ENCODE results near the genes CLTCL1 and TBX1.

GRCh38 chr22:19109311-19109895, 12.8 kb downstream of the DGCR2 start:
- RAMPAGE, long total RNA: no peak
- RRBS: no CpG with 5 or more reads among the region's 6 CpGs

DNA sequence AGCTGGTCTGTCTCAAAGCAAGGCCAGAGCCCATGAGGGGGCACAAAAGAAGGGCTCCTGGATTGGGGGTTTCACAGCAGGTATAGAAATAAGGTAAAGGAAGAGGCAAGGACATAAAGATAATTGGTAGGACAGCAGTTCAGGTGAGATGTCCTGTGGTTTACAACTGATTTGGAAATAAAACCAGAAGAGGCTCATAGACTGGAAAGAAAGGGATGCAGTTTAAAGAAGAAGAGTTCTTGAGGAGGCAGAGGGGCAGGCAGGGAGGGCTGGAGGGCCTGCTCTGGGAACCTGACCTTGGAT, 31.0 kb upstream of the SLC25A1 start:
- RAMPAGE, long total RNA: no peak

GRCh38 chr22:19287008-19287832, 4.3 kb downstream of the CLTCL1 start:
- RAMPAGE, long total RNA: no peak
- RRBS: no CpG with 5 or more reads among the region's 6 CpGs

GRCh38 chr22:19291567-19291847, at the start of gene CLTCL1:
Gene CLTCL1, minus strand, starts transcription at chr22:19291719.
- RAMPAGE, long total RNA: start-site peak on the minus strand at chr22:19291664-19291741, 42 and 38 reads in 2 replicates
- RRBS: under 1% methylated on average over 13 of the region's 32 CpGs

DNA sequence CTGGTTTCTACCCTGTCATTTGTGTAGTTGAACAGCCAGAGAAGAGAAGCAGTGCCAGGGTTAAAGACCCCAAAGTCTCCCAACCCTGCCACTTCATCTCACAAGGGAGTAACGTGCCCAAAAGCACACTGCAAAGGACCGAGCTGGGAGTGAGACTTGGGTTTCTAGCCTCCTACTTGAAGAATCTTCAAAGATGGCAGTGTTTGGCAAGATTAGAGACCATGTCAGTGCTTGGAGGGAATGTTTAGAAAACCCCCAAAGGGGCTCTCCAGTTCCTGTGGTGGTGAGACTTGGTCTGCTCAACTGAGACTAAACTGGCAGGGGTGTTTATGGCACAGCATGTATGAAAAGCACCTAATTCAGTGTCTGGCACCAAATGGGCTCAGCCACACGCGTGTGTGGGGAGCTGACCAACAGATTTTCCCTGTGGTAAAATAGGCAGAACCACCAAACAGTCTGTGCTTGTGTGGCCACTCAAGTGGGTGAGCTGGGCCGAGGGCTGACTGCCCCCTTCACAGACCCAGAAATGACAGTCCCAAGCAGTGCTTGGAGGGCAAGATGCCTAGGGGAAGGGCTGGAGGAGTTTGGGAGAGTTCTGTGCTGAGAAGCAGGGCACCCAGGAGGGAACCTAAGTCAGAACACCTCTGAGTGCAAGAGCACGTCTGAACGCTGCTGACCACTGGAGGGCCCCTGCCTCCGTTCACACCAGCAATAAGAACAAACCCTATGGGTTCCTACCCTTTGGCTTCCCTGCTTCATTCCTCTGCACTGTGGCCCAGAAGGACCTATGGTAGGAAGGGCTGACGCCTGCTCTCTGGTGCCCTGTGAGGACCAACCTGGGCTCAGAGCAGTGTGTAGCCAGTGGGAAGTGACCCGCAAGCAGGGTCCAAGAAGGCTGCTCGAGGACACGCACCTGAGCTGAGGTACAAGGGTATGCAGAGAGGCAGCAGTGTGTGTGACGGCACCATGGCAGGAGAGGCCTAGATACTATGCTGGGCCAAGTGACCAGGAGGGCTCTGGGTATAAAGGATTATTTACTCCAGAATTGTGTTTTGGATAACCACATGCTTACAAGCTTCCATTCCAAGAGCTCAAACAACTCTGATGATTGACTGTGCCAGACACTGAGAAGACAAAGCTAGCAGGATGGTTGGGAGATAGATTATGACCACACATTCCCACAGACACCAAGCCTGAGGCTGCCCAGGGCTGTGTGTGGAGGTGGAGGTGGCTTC, 68.6 kb upstream of the CLTCL1 start:
- RAMPAGE, long total RNA: no peak
- RRBS: no CpG with 5 or more reads among the region's 13 CpGs

DNA sequence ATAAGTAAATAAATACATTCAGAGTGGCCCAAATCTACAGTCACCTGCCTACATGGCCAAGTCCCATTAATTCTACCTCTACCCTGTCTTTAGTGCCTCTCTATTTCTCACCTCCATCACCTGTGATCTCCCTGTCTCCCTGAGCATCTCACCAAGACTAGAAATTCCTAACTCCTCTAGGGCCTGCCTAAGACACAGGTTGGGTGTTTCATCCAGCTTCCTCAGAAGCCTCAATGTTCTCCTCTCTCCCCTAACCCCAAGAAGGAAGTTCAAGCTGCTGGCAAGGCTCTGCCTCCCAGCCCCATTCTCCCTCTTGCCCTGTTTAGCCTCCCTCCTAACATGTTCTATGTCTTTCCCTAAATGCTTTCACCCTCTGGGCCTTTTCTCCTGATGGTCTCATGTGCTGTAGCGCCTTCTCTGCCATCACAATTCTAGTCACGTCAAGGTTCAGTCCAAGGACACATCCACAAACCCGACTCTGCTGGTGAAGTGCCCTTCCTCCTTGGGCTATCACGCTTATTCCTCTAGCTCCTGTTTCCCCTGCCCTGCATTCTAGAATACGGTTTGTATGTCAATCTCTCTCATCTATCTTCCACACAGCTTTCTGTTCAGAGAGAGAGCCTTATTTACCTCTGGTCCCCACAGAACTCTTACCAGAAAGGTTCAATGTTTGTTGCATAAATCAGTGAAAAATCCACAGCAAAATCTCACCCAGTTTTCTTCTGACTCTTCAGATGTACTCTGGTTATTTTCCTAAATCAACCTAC, 5.3 kb downstream of the HIRA start:
- RAMPAGE, long total RNA: no peak
- RRBS: no CpG with 5 or more reads among the region's 5 CpGs

- RAMPAGE, long total RNA: no peak
- RRBS: no CpG with 5 or more reads among the region's 5 CpGs
Measured at GRCh38 chr22:19440753-19441496, 6.6 kb downstream of the C22orf39 start.

GRCh38 chr22:19483404-19484102, 3.8 kb downstream of the CDC45 start:
- RAMPAGE, long total RNA: no peak
- RRBS: no CpG with 5 or more reads among the region's 11 CpGs

DNA sequence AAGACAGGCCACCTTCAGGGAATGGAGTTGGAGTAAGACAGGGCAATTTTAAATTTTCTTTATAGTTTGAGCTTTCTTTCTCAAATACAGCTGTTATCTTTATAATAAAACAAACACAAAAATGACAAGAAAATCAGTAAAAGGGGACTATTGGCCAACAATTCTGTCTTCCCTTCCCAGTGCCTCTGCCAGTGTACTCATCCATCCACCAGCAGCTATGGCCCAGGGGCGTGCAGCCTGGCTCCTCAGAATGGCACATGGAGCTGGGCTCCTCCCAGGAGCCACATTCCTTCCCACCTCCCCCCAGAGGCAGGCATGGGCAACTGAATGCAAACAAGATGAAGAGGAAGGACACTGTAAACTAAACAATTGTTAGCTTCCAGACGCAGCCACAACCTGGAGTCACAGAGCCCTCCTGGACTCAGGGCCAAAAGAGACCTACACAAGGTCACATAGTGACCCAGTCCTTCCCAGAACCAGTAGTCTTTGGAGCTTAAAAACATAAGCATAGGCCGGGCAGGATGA, 30.5 kb upstream of the CLDN5 start:
- RAMPAGE, long total RNA: no peak
- RRBS: no CpG with 5 or more reads among the region's 3 CpGs

- RAMPAGE, long total RNA: no peak
- RRBS: no CpG with 5 or more reads among the region's 2 CpGs
Measured at GRCh38 chr22:19571833-19572183, 47.6 kb upstream of the CLDN5 start.

GRCh38 chr22:19603994-19604212, 79.7 kb upstream of the CLDN5 start:
- RAMPAGE, long total RNA: no peak
- RRBS: no CpG with 5 or more reads among the region's 2 CpGs

- RAMPAGE, long total RNA: no peak
- RRBS: no CpG with 5 or more reads among the region's 13 CpGs
Measured at GRCh38 chr22:19621279-19621854, 92.9 kb upstream of the SEPTIN5 start.

GRCh38 chr22:19632628-19633140, 81.6 kb upstream of the SEPTIN5 start:
- RAMPAGE, long total RNA: no peak
- RRBS: 88% methylated on average over 7 of the region's 17 CpGs

- RAMPAGE, long total RNA: no peak
- RRBS: 7% methylated on average over 40 of the region's 136 CpGs
Measured at GRCh38 chr22:19717585-19718790, 3.7 kb downstream of the SEPTIN5 start.

- RAMPAGE, long total RNA: no peak
- RRBS: 6% methylated on average over 2 of the region's 46 CpGs
Measured at GRCh38 chr22:19718905-19719428, 4.4 kb upstream of the GP1BB start.

GRCh38 chr22:19760403-19761295, at the start of gene TBX1:
Gene TBX1, plus strand, starts transcription at chr22:19760778.
- RAMPAGE, long total RNA: no peak
- RRBS: under 1% methylated on average over 51 of the region's 133 CpGs

DNA sequence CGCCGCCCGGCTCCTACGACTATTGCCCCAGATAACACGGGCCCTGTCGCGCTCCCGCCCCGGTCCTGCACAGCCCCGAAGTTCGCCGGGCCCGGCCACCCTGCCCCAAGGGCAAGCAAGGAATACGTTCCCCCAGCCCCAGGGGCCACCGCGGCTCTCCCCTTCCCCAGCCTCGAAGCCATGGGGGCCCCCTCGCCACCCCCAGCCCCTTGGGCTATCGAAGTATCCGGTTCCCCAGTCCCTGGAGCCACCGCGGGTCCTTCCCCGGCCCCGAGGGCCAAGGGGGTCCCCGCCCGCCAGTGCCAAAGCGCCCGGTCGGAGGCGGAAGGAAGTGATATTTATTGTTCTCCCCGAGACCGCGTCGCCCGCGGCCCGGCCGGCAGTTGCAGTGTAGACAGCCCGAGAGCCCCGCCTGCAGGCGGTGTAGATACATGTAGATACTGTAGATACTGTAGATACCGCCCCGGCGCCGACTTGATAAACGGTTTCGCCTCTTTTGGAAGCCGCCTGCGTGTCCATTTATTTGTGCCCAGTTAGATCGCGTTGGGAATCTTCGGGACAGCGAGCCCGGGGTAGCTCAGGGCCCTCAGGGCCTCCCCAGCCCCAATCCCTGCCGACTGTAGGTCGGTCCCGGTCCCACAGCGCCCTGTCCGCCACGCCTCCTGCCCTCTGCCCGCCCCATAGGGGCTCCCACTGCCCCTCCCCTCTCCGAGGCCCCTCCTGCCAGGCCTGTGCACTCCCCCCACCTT, 6.4 kb downstream of the TBX1 start:
- RAMPAGE, long total RNA: no peak
- RRBS: 3% methylated on average over 35 of the region's 62 CpGs

GRCh38 chr22:19767625-19768393, 7.2 kb downstream of the TBX1 start:
- RAMPAGE, long total RNA: no peak
- RRBS: no CpG with 5 or more reads among the region's 27 CpGs

- RAMPAGE, long total RNA: no peak
- RRBS: no CpG with 5 or more reads among the region's 9 CpGs
Measured at GRCh38 chr22:19846644-19847441, 7.8 kb downstream of the GNB1L start.

DNA sequence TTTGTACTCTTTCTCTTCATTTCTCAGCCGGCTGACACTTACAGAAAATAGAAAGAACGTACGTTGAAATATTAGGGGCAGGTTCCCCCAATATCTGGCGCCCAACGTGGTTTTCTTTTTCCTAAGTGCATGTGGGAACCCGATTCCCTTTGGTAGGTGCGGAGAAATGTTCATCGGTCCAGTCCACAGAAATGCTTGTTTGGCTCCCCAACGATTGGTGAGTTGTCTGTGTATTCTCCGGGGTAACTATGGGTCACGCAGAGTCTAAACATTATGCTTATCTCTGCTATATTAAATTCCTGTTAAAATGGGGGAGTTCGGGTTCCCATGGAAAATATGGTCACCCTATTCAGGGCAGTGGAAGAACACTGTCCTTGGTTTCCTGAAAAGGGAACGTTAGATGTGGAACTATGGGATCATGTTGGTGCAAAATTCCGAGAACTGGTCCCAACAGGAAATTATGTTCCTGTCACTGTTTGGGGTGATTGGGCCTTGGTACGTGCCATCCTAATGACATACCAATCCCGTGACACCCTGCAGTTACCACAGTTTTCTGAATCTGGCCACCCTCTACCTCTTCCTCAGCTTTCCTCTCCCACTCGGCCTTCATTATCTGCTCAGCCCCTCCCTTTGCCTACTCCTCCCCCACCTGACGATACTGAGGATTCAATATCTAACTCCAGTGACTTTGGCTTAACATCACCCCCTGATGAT, 5.7 kb upstream of the COMT start:
- RAMPAGE, long total RNA: no peak
- RRBS: no CpG with 5 or more reads among the region's 18 CpGs

All from kidney epithelial cell (primary cell).